Left cardiac atrium (tissue), 1 donor: ENCODE data around the genes NFE2L3, CBX3, HOXA2, HOXA5, HOXA6 and HOXA7.

GRCh38 chr7:25988999-25989675, 162.9 kb upstream of the NFE2L3 start:
- PRO-cap = no peak

DNA sequence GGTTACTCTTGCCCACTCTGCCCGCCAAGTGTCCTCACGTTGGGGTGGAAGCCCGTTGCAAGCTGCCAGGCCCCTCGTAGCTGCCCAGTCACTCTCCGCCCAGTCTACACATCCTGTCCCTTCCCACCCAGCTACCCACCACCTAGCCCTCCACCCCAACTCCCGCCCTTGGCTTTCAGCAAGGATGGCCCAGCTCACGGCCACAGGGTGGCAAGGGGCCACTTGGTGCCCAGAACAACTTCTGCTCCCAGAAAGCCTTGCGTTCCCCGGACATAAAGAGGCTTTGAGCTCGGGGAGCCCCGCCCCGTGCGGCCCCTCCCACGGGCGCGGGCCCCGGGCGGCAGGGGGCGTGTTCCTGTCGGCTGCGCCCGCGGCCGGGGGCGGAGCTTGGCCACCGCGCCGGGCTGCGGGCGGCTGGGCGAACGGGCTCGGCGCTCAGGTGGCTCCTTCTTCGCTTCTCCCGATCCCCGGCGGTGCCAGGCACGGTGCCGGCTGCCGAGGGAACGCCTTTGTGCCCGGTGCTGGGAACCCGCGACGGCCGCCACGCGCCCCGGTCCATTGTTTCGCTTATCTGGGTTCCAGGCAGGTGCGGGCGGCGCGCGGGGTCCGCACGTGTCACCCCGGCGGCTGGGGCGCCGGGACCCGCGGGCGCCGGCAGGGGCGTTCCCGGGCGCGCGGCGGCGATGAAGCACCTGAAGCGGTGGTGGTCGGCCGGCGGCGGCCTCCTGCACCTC, at the start of gene NFE2L3:
Gene NFE2L3 (plus strand): TSS at position 383 of the 734 bp plus-strand sequence.
- PRO-cap = bidirectional peak, plus-strand start at position 383 of the sequence, minus-strand start at position 246 of the sequence

DNA sequence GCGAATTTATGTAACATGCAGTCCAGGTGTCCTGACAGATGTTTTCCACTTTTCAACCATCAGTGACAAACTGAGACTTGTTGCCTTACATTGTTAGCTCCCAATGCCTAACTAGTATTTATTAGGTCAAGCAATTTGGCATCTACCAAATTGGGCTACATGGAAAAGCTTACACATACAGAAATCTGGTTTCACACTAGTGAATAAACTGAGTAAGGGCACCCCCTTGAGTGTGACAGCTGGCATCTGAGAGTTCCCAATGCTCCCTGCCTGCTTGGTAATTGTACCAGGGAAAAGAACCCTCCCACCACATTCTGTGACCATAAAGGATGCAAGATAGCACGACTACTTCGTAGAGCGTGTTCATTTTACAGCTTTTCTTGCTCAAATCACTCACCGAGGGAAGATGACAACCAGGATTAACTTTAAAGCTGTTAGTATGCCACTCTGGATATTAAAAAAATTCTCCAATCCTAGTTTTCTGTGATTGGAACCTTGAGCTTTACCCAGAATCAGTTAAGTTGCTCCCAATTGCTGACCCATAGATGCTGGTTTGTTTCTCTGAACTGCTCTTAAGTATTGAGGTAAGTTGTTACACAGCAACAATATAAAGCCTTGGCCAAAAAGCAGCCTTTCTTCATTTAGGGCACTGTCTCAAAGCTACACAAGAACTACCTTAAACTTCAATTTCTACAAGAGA, 11.9 kb downstream of the HNRNPA2B1 start:
- PRO-cap = no peak

- PRO-cap = no peak
Measured at GRCh38 chr7:26191042-26191808, 9.3 kb downstream of the HNRNPA2B1 start.

GRCh38 chr7:26198493-26199083, 2.0 kb downstream of the HNRNPA2B1 start:
- PRO-cap = no peak

- PRO-cap = bidirectional peak, plus-strand start at chr7:26201016, minus-strand start at chr7:26200746; bidirectional peak, plus-strand start at chr7:26201765, minus-strand start at chr7:26201611
Measured at GRCh38 chr7:26200857-26201845, at the start of gene CBX3. Gene CBX3 (plus strand): TSS chr7:26201745.

DNA sequence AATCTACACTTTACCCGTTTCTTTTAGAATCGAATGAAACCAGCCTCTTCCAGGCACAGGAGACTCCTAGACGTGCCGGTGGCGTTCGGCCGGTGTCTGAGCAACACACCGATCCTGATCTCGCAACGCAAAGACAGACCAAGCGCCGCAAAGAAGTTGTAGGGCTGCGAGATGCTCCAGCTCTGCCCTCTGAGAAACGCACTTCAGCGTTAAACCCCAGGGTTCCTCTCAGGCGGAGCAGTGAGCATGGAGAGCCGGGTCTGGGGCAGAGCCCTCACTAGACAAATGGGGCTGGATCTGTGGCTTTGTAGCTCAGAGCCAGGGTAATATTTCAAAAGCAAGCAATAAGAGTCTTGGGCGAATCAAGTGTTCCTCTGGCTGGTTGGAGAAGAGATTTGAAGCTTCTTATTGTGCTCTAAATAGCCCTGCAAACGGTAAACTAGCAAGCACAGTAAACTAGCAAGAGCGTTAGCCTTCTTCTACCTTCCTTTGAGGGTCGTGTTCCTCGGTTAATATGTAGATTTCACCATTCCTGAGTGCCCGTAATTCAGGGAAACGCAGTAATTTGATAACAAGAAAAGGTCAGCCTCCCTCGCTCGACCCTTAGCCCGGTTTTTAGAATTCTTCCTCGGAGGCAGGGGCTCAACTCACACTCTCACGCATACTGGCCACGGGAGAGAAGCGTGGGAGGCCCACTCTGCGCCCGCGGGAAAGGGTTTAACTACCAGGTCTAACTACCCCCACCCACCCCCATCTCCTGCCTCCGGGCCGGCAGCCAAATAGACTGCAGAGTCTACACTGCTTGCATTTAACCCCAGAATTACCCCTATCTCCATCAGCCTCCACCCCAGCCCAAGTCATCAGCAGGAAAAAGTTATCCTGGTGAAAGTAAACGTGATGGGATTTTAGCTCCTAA, 6.7 kb downstream of the SKAP2 start:
- PRO-cap = no peak

- PRO-cap = no peak
Measured at GRCh38 chr7:26858646-26859133, 5.7 kb downstream of the SKAP2 start.

DNA sequence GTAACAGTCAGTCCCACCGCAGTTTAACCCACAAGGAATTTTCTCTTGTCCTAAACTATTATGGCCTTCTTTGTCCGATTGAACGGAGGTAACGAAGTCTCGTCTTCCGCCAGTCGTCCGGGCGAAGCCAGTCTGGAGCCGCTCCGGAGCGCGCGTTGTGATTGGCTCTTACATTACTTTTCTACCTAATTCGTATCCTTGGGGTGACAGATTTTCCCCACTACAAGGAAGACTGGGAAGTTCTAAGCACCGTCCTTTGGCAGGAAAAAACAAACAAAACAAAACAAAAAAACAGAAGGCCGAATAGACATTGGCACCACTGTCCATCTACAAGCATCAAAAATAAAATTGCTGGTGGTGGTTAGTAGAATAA, 576 bp upstream of the SKAP2 start:
- PRO-cap = no peak

DNA sequence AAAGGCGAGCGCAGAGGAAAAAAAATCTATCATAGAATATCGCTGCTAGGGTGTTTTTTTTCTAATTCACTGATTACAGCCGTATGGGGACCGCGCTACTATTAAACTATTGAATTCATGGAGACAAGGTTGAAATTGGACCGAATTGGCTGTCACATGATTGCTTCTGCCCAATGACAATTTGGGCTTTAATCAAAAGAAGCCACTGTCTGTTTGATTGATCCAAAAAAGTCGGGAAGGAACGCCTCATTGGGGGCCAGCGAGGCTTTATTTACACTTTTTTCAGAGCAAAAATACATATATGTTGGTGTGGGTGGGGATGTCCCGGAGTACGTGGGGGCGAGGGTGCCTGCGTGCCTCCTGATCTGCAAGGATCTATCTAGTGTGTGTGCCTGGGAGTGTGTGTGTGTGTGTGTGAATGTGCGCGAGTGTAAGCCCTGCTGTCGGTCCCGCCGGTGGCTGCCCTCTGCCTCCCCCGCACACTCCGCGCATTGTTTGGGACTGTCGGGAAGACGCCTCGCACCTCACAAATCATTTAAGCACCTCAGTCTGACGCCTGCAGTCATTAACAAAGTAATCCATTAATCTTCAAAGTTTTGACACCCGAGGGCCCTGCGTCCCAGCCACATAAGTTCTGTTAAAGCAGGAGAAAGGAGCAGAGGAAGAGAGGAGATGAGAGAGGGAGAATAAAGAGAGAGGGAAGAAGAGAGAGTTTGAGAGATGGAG, at the start of gene HOXA2:
Gene HOXA2 (minus strand): TSS at position 108 of the 726 bp plus-strand sequence.
- PRO-cap = bidirectional peak, plus-strand start at position 225 of the sequence, minus-strand start at position 108 of the sequence

DNA sequence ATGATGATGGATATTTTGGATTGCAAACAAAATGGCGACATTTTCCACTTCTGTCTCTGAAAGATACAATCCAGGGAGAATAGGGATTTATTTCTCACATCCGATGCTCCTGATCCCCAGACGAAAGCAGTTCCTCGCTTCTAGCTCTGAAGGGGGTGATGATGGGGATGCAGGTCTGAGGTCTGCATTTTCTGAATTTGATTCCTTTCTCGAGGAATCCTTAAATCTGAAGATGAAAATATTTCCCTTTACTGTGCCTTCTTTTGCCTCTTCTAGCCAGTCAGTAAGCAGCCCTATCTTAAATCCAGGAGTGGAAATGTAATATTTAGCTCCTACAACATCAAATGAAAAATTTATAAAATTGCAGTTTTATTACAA, 3.4 kb upstream of the HOXA2 start:
- PRO-cap = no peak

GRCh38 chr7:27107468-27108090, 5.1 kb upstream of the HOXA2 start:
- PRO-cap = unidirectional peak, plus-strand start at chr7:27107768

DNA sequence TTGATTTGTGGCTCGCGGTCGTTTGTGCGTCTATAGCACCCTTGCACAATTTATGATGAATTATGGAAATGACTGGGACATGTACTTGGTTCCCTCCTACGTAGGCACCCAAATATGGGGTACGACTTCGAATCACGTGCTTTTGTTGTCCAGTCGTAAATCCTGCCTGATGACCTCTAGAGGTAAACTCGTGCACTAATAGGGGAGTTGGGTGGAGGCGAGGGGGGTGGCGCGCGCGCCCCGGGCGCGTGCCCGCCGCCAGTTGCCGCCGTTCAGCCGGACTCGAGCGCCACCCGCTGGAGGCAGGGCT, at the start of gene HOXA5:
Gene HOXA5 (minus strand): TSS at position 54 of the 310 bp plus-strand sequence.
- PRO-cap = unidirectional peak, minus-strand start at position 54 of the sequence

- PRO-cap = no peak
Measured at GRCh38 chr7:27147086-27148023, at the start of gene HOXA6. Gene HOXA6 (minus strand): TSS chr7:27147774.

DNA sequence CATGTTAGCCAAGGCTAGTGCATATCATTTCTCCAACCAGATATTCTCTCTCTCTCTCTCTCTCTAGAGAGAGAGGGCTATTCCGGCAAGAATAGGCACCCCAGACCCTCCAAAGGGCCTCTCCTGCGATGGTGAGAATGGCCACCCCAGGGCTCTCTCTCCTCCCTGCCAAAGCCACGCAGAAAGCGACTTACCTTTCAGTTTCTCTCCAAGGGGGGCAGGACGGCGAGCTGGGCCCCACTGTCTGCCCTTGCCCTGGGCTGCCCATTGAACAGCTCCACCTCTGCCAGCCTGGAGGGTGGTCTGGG, 2.3 kb downstream of the HOXA3 start:
- PRO-cap = no peak

- PRO-cap = no peak
Measured at GRCh38 chr7:27155811-27156984, at the start of gene HOXA7. Gene HOXA7 (minus strand): TSS chr7:27156675.

DNA sequence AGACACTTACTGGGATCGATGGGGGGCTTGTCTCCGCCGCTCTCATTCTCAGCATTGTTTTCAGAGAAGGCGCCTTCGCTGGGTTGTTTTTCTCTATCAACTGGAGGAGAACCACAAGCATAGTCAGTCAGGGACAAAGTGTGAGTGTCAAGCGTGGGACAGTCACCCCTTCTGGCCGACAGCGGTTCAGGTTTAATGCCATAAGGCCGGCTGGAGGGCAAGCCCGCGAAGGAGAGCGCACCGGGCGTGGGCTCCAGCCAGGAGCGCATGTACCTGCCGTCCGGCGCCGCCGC, 523 bp downstream of the HOXA9 start:
- PRO-cap = no peak

DNA sequence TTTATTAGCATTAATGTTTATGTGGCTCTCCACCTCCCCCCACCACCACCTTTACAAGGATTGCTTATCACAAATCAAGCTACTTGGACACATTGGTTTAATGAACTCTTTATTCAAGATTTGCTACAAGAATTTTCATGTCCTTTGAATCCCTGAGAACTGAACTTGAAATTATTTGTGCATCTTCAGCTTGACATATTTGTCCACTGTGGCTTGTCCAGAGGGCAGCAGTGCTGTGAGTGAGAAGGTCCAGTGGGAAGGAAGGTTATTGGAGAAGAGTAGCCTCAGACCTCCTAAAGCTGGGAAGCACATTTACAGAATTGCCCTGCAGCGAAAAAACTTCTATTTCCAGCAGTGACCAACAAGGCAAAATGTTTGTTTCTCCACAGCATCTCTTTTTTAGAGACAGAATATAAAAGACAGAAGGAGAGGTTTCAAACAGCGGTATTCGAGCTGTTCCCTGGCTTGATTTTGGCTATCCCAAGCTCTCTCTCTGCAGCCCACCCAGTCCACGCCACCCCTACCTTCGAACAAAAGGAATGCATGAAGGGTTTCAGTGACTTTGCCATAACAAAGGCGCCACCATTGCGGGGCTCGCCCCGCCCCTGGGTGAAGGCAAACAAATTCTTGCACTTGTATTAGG, 2.2 kb upstream of the HOXA11 start:
- PRO-cap = no peak

- PRO-cap = no peak
Measured at GRCh38 chr7:27187787-27188142, 2.7 kb upstream of the HOXA11 start.

- PRO-cap = no peak
Measured at GRCh38 chr7:27198646-27199301, 1.1 kb downstream of the HOXA13 start.